Islet of Langerhans (tissue), 1 donor: ENCODE data around the genes NEXMIF, PBDC1, GPR174 and TSPAN6.

GRCh38 chrX:74925181-74926245 lies at the start of gene NEXMIF:
Gene NEXMIF (minus strand): TSS chrX:74925452.
- RRBS = 27% methylated on average over 6 of the region's 53 CpGs

DNA sequence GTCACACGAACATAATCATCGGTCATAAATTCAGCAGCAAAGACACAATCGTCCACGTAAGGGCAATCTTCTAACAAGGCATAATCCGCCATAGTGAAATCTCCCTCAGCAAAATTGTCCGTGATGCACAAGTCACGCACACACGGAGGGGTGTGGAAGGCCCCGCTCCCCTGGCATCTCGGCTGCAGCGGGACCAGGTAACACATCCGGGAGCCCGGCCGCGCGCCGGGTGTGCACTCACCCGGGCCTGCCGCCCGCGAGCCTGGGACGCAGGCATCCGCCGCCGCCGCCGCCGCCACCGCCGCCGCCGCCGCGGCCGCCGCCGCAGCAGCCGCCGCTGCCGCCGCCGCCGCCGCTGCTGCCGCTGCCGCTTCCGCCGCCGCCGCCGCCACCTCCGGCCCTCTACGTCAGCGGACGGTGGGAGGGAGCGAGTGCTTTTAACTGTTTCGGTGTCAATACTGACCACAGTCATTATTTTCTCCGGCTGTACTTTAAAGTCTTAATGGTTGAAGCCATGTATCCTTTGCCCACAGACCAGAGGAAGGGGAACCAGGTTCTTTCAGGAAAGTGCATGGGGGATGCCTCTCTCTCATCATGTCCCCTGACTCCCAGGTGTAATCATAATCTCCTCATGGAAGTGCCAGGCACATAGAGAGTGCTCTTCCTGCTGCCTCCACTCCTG lies 38.1 kb downstream of the MAGEE2 start:
- RRBS = 13% methylated on average over 2 of the region's 58 CpGs

DNA sequence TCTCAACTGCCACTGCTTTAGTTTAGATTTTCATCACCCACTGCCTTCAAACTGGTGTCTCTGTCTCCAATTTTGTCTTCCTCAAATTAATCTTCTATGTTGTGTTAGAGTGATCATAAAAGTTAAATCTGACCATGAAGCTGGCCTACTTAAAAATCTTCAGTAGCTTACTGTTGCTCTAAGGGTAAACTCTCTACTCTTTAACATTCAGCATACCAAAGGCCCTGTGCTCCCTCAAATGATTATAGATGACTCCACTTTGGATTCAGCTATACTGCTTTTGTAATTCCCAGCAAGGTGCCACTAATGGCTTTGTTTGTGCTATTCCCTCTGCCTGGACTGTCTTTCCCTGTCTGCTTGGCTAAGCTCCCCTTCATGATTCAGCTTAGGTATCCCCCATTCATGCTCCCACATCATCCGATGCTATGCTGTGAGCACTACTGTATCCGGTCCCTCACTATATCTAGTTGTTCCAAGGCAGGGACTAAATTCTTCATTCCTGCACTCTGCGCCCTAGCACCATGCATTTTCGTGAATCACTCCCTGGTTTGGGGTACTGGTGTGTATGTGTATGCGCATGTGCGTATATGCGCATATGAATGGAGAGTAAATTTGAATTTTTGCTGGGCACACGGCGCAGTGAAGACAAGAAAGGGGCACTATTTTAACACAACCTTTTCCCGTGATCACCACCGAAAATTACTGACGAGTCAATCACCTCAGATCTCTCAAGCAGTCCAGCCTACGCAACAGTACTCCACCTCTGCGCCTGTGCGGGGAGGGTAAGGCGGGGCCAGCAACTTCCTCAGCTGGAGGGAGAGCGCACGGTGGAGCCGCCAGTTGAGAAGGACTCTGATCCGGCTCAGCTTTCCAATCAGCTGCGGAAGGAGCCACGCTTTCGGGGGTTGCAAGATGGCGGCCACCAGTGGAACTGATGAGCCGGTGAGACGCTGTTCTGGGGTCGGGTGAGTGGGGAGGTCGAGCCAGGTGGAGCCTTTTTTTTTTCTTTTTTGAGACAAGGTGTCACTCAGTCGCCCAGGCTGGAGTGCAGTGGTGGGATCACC lies at the start of gene PBDC1:
Gene PBDC1 (plus strand): TSS at position 836 of the 1,064 bp plus-strand sequence.
- RRBS = 20% methylated on average over 4 of the region's 29 CpGs

GRCh38 chrX:77653911-77654372 lies 132.1 kb downstream of the ATRX start:
- RRBS = no CpG with 5 or more reads among the region's 4 CpGs

DNA sequence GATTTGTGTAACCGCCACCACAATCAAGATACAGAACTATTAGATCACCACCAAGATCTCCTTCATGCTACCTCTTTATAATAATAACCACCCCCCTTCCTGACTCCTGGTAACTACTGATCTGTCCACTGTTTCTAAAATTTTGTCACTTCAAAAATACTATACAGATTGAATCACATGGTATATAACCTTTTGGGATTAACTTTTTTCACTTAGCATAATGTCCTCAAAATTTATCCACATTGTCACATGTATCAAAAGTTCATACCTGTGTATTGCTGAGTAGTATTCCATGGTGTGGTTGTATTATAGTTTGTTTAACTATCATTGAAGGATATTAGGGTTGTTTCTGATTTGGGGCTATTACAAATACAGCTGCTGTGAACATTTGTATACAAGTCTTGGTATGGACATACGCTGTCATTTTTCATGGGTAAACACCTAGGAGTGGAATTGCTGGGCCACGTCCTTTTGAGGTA lies 3.3 kb downstream of the PGK1 start:
- RRBS = no CpG with 5 or more reads among the region's 3 CpGs

DNA sequence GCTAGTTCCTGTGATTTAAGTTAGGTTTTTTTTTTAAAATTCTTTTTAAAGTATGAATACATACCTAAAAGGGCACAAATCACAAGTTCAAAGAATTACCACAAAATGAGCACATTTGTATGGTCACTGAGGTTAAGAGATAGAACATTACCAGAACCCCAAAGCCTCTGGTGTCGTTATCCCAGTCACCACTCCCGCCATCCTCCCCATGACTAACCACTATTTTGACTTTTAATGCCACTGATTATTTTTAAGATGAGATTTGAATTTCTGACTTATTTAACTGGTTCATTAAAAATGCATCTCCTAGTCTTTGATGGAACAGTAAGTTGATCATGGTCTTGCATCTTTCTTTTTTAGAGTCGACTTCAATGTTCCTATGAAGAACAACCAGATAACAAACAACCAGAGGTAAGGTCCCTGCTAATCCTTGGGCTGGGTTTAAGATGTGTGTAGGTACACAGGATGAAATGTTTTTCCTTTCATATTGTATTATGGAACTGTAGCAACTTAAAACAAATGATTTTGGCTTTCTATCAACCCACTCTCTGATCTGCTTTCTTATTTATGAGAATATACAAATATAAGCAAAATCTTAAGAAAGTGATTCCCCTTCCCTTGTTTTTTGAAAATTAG lies 5.6 kb downstream of the PGK1 start:
- RRBS = no CpG with 5 or more reads among the region's 3 CpGs

- RRBS = no CpG with 5 or more reads among the region's 5 CpGs
Measured at GRCh38 chrX:78329387-78330121, 2.1 kb upstream of the CYSLTR1 start.

GRCh38 chrX:78658815-78659156 lies 342 bp downstream of the RTL3 start:
- RRBS = no CpG with 5 or more reads among the region's 2 CpGs

DNA sequence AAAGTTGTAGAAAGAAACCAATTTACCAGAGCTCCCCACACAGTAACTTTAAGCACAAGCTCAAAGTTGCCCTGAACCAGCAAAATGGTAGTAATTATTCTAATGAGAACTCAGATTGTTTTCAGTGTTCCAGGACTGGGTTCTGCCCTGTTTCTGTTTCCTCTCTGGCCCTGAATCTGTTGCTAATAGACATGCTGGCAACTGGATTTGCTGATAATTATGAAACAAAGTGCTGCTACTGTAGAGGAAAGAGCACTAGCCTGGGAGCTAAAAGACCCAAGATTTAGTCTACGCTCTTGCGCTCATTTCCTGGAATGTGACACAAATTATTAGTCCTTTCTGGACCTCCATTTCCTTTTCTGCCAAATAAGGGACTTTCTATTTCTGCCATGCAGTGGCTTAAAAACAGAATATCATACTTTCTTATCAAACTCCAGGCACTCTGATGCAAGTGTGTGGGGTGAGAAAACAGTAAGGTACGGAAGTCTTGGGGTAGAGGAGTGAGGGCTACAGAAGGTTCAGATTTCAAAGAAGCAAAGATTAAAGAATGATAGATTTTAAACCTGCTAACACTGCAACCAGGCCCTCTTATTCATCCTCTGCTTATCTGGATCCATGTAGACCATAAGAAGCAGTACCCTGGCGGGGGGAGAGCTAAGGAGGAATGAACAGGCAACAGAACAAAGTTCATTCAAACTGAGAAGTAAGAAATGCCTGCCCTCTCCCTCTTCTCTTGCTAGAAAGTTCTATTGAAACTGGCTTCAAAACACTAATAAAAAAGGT lies 48.3 kb upstream of the GPR174 start:
- RRBS = no CpG with 5 or more reads among the region's 4 CpGs

DNA sequence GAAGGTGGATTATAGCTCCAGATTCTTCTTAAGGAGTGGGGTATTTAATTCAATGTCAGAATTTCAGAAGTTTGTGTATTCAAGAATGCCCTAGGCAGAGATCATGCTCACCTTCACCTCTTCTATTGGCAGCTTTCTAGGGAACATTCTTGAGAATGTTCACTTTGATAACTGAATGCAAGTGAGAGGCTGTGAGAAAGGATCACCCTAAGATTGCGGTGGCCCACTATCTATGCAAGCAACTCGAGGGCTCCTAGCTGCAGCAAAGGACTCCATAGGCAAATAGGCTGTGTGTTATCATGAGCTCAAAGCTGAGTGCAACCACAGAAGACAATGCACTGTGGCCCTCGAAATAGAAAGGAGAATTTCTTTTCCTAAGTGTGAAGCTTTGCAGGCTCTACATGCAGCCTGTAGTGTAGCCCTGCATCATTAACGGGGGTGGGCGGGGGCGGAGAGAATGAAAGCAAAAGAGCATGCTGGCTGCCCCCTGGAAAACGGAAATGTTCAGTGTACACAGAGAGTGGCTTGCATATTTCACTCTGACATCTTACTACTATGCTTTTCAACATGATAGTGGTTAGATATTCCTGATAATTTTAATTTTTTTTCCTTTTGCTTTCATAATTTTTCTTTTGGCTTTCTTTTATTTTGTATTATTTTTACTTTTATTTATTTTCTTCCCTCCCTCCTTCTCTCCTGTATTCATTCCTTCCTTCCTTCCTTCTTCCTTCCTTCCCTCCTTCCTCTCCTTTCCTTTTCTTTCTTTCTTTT lies at the start of gene GPR174:
Gene GPR174 (plus strand): TSS at position 507 of the 771 bp plus-strand sequence.
- RRBS = no CpG with 5 or more reads among the region's 7 CpGs

DNA sequence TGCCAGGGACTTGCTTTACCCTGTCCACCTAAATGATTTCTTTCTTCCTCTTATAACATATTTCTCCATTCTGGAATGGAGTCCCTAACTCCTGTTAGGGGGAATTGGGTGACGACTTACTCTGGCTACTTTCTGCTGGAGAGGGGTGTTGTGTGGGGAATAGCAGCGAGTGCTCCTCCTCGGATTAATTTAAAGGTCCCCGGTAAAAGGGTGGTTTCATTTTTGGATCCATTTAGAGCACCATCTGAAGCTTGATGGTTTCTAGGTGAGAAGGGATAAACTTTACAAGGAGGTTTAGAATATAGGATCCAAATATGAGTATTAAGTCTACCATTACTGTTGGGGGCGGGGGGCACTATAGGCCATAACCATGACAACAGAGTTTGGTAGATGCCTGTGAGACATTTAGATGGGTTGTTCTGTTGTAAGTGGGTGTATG lies 92.5 kb downstream of the TENT5D start:
- RRBS = no CpG with 5 or more reads among the region's 5 CpGs

- RRBS = no CpG with 5 or more reads among the region's 4 CpGs
Measured at GRCh38 chrX:84729769-84730063, 227.5 kb upstream of the HDX start.

DNA sequence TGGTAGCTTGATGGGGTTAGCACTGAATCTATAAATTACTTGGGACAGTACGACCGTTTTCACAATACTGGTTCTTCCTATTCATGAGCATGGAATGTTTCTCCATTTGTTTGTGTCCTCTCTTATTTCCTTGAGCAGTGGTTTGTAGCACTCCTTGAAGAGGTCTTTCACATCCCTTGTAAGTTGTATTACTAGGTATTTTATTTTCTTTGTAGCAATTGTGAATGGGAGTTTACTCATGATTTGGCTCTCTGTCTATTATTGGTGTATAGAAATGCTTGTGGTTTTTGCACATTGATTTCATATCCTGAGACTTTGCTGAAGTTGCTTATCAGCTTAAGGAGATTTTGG lies 24.1 kb upstream of the POF1B start:
- RRBS = no CpG with 5 or more reads among the region's 2 CpGs

DNA sequence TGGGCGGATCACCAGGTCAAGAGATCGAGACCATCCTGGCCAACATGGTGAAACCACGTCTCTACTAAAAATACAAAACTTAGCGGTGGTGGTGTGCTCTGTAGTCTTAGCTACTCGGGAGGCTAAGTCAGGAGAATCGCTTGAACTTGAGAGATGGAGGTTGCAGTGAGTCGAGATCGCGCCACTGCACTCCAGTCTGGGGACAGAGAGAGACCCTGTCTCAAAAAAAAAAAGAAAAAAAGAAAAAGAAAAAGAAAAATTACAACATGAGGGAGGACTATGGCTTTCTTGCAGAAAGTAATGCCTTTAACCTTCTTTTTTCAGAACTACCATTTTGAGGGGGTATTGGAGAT lies 453.2 kb downstream of the FAM133A start:
- RRBS = no CpG with 5 or more reads among the region's 9 CpGs

GRCh38 chrX:96465161-96465610 lies 219.5 kb upstream of the DIAPH2 start:
- RRBS = no CpG with 5 or more reads among the region's 13 CpGs

- RRBS = no CpG with 5 or more reads among the region's 12 CpGs
Measured at GRCh38 chrX:96538226-96538805, 146.3 kb upstream of the DIAPH2 start.

GRCh38 chrX:100635829-100637329 lies at the start of gene TSPAN6:
Gene TSPAN6 (minus strand): TSS chrX:100636806.
- RRBS = 16% methylated on average over 23 of the region's 66 CpGs

DNA sequence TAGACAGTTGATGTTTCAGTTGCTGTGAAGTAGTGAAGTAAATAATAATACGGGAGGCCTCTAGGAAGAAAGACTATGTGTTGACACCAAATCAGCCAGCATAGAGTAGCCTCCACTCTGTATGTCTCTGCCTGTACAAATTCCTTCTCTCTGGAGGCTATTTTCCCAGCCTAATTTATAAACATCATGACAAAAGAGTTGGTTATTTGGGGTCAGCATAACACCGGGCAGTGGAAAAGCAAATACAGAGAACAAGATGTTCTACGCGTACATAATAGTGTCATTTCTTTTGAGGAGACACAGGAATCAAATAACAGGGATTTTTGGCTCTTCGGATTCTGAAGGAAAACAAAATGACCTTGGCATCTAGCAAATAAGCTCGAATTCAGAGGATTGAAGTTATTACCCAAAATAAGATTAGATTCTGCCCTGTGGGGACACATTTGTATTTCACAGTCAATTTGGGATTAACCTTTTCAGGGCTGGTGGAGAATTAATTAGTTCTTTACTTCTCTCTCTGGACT lies 13.9 kb upstream of the SYTL4 start:
- RRBS = no CpG with 5 or more reads among the region's 6 CpGs